Colonic mucosa (tissue), 1 donor: ENCODE data around the genes OR4D5, OR10G8, OR8D2, OR8B3 and ROBO3.

DNA sequence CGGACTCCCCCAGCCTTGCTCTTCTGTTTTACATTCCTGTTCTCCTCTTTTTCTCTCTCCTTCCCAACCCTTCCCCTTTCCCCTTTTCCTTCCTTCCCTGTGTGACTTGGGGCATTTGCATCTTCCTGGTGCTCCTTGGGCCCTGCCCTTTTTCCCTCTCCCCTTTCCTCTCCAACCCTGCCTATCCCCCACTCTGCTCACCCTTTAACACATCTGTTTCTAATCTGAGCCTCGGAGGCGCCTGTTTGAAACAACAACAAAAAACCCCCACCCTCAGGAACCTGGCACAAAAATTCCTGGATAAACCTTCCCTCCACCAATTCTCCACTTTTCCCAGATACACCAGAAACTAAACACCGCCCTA lies 766 bp downstream of the CLMP start:
- PRO-cap: no peak

DNA sequence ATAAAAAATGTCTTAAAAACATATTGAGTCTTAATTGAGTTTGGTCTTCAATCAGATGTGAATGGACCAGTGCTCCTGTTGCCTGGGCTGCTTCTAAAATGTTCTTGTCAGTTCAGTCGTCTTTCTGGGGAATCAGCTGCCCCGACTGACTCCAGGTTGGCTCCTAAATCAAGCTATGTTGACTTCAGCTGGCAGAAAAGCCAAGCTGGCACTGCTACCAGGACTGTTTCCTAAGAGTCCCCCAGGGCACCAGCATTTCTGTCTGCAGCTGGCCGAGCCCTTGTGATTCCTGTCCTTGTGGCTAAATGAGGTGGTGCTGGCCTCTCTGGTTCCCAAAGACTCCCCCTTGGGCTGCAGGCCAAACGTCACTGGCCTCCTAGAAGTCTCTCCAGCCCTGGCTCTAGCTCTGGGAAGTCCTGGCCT lies 31.0 kb downstream of the GRAMD1B start:
- PRO-cap: no peak

DNA sequence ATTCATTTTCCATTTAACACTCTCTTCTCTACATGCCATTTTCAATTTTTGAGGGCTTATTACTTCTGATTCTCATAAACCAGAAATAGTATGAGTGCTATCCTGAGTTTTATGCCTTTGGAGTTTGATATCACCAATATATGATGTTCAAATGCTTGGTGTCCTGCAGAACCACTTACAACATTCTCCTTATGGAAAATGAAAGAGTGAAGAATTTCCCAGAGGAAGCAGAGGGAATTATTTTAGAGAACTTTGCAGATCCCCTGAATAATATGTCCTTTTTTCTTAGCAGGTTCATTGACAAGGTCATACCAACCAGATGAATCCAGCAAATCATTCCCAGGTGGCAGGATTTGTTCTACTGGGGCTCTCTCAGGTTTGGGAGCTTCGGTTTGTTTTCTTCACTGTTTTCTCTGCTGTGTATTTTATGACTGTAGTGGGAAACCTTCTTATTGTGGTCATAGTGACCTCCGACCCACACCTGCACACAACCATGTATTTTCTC lies at the start of gene OR4D5:
OR4D5 (plus strand) TSS at position 320 of the 505 bp plus-strand sequence.
- PRO-cap: no peak

GRCh38 chr11:123961833-123962112 lies 15.8 kb downstream of the OR10S1 start:
- PRO-cap: unidirectional peak, plus-strand start at chr11:123962035

DNA sequence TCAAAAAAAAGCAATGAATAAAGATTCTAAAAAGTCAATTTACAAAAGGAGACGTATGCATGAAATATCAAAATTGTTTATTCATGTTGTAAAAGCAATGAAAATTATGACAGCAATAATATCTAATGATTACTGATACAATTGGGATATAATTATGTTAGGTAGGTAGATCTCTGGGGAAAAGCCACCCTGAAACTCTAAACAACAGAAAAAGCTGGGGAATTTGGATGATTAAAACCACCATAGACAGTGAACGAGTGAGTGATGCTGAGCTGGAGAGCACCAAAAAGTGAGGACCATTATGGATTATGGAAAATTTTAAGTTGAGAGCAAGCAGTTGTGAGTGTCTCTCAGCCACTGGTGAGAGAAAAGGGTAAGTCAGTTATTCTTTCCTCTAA lies at the start of gene OR10G8:
OR10G8 (plus strand) TSS at position 304 of the 398 bp plus-strand sequence.
- PRO-cap: no peak

DNA sequence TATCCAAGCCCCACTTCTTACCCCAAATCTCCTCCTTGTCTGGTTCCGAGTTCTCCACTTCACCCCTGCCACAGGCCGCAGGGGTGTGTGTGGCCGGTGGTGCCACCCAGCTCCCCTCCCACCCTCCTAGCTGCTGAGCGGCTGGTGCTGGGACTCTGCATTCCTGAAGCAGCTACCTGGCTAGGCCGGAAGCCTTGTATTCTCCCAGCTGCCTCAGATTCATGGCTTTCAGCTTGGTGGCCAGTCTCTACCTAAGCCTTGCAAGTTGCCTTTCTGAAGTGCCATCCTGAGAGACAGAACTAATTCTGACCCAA lies 690 bp downstream of the VWA5A start:
- PRO-cap: bidirectional peak, plus-strand start at position 160 of the sequence, minus-strand start at position 128 of the sequence

DNA sequence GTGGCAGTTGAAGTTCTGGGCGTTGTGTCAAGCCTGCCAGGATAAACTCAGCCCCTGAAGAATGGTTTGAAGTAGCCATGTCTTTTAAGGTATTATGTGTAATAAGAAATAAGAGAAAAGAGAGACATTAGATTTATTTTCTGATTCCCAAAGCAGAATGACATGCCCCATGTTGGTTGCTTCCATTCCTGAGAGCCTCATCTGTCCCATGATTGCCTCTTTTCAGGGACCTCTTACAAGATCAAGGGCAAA lies at the start of gene OR8D2:
OR8D2 (minus strand) TSS at position 79 of the 252 bp plus-strand sequence.
- PRO-cap: no peak

- PRO-cap: no peak
These were observed at the start of gene OR8B3 for GRCh38 chr11:124398827-124399176. Gene OR8B3 (minus strand): TSS chr11:124399024.

GRCh38 chr11:124717721-124718736 lies 21.7 kb upstream of the NRGN start:
- PRO-cap: no peak

- PRO-cap: no peak
These were observed at the start of gene ROBO3 for GRCh38 chr11:124865131-124865549. Gene ROBO3 (plus strand): TSS chr11:124865432.

DNA sequence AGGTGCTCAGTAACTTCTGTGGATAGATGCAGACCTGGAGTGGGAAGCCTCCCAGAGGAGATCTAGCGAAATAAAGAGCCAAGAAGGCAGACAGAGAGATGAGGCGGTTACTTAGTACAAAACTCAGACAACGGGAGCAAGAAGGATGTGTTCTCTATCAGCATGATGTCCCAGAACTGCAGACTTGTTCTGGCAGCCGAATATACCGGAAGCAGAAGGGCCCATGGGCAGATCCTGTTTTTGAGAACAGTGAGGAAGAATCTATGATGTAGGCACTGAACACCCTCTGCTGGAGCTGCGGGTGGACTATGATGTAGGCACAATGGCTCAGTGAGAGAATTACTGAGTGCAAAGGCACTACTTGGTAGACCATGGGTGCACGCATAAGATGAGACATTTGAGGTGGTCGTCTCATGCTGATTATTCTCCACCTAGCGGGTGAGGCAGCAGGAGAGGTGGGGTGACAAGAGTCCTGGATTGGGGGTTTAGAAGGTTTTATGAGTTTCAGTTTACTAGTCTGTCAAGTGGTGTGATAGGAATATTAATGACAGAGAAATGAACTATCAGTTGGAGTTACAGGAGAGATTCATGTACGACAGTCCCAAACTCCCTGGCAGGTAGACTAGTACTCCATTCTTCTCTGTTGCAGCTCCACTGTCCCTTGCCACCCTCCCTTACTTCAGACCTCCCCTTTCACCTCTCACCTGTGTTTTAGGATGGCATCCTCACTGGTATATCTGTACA lies 4.5 kb downstream of the ROBO4 start:
- PRO-cap: no peak

- PRO-cap: no peak
These were observed 12.1 kb upstream of the TMEM218 start for GRCh38 chr11:125123538-125124003.

DNA sequence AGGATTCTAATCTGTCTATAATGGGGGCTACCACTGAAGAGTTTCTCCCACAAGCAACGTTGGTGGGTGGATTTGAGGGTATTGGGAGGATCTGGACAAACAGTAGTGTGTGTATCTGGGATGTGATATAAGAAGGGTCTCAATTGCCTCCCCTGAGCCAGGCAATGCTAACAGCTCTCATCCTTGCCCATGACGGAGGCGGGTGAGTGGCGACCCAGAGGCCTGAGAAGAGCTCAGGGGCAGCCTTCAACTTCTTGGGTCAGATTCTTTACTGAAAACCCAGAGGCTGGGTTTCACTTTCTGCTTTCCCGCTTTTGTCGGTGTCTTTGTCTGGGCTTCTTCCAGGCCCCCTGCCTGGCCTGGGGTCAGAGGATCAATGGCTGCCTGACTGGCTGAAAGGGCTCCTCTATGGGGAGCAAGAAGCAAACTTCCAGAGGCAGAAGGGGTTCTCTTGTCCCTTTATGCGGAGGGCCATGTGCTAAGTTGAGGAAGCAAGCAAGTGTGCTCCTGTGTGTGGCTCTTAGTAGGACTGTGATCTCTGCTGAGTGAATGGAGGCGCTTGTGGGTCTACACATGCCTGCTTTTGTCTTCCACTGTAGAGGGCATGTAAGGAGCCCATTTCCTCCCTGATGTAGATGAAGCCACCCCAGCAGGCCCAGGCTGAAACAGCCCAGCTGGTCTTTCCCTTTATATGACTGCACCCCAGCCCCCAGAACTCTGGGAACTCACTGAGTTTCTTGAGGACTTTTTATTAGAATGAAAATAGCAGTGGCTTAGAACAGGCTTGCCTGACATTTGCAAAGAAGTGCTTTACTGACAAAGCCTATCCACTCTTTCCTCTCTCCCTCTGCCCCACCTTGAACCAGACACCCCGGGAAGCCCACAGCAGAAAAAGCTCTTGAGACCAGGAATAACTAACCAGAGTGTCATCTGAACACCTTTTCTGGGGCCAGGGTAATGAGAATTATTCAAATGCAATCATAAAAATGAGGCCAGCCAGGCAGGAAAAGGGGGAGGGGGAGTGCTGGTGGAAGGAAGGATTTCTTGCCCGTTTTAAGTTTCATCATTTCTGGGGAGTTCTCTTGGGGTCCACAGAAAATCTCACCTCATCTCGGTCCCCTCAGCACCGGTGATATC lies 947 bp upstream of the PKNOX2 start:
- PRO-cap: no peak

GRCh38 chr11:125166263-125167140 lies 2.0 kb downstream of the PKNOX2 start:
- PRO-cap: bidirectional peak, plus-strand start at chr11:125166757, minus-strand start at chr11:125166745

GRCh38 chr11:125214612-125215357 lies 50.2 kb downstream of the PKNOX2 start:
- PRO-cap: no peak

DNA sequence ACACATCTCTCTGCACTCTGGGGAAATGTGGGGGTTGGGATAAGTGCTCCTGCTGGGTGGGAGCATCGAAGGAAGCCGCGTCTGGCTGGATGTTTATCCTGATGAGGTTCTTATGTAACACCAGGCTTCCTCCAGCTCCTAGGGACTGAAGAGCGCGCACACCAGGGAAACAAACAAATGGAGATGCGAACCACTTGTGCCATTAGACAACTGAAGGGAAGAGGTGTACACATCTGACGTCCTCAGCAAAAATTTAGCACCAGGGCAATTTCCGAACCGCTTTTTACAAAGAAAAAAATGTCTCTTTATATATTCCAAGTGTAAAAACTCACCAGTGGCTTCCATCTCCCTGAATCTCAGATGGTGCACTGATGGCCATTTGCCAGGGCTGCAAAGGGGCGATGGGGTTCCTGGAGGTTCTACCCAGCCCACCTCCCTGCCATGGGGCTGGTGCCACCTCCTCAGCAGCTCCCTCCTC lies 89.4 kb downstream of the PKNOX2 start:
- PRO-cap: no peak

GRCh38 chr11:125262085-125262619 lies 97.6 kb downstream of the PKNOX2 start:
- PRO-cap: no peak

GRCh38 chr11:125338335-125339554 lies 157.3 kb downstream of the FEZ1 start:
- PRO-cap: no peak

GRCh38 chr11:125489185-125489760 lies 6.8 kb downstream of the FEZ1 start:
- PRO-cap: no peak

GRCh38 chr11:125514271-125514884 lies 18.3 kb upstream of the FEZ1 start:
- PRO-cap: no peak